Progenitor cell of endocrine pancreas (in vitro differentiated cells): ENCODE data around the genes ZSWIM5 and KNCN.

- PRO-cap, result bidirectional peak, plus-strand start at chr1:45206349, minus-strand start at chr1:45206365
Measured at GRCh38 chr1:45206234-45207251, at the start of gene ZSWIM5. TSS of gene ZSWIM5 (minus strand) at chr1:45206605.

- PRO-cap, result no peak
Measured at GRCh38 chr1:45521130-45521302, 668 bp downstream of the PRDX1 start.

DNA sequence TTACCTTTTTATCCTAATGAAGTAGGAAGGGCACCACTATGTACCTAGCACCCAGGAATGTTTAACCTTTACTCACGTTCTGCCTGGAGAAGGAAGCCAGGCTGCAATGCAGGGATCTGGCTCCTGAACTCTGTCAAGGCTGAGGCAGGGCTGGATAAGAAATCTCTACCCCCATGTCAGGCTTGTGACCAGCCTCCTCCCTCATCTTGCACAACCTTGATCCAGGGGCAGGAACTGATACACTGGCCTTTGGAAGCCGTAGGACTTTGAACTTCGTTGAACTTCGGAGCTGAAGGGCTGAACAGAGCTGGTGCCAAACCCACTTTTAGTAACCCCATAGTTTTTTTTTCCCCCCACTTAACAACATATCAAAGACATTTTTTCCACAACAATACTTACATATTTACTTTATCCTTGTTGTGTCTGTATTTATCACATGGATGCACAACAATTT, 8.0 kb upstream of the AKR1A1 start:
- PRO-cap, result no peak

DNA sequence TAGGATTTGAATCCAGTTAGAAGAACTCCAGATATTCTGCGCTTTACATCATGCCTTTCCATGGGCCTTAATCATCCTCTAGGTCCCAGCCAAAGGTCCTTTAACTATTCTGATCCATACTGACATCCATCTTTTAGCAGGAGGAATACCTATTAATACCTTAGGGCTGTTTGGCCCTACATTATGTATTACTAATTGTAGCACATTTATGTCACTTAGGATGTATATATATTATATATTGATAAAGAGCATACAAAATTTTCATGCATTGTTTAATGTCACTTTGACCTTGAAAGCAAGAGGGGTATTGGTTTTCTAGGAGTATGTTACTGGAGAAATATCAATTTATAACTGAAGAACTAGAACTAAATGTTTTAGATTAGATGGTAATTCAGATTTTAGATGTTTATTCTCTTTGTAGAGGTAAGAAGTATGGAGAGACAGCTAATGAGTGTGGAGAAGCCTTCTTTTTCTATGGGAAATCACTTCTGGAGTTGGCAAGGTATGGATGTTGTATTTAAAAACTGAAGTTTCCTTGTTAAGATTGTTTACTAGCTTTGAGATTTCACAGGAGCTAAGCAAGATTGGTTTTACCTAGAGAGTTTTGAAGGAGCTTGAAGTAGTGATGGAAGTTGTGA, 19.2 kb downstream of the CCDC17 start:
- PRO-cap, result no peak

- PRO-cap, result no peak
Measured at GRCh38 chr1:45606340-45606940, 17.4 kb downstream of the CCDC17 start.

- PRO-cap, result no peak
Measured at GRCh38 chr1:45609052-45610337, 14.4 kb downstream of the CCDC17 start.

DNA sequence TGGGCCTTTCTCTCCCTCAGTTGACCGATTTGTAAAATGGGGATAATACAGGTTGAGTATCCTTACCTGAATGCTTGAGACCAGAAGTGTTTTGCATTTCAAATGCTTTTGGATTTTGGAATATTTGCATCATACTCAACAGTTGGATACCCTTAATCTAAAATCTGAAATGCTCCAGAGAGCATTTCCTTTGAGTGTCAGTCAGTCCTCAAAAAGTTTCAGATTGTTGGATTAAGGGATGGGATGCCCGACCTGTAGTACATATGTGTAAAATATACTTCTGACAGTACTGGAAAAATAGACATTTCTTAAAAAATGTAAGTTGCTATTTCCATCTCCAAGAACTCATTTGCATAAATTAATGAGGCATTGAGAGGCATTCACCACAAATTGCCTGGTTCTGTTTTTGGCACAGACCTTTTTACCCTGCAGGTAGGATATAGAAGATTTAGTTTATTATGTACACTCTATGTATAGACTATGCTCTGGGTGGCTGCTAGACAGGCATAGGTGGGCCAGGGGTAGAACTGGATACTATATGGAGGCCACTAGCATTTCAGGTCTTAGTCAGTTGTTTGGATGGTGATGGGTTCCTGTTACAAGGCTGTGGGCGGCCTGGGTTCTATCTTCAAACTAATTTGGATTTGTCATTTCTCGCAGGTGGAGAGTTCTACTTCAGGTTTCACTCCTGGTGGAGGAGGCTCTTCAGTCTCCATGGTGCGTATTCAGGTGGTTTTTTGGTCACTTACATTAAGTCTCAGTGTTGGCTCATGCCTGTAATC, 8.0 kb downstream of the CCDC17 start:
- PRO-cap, result no peak

DNA sequence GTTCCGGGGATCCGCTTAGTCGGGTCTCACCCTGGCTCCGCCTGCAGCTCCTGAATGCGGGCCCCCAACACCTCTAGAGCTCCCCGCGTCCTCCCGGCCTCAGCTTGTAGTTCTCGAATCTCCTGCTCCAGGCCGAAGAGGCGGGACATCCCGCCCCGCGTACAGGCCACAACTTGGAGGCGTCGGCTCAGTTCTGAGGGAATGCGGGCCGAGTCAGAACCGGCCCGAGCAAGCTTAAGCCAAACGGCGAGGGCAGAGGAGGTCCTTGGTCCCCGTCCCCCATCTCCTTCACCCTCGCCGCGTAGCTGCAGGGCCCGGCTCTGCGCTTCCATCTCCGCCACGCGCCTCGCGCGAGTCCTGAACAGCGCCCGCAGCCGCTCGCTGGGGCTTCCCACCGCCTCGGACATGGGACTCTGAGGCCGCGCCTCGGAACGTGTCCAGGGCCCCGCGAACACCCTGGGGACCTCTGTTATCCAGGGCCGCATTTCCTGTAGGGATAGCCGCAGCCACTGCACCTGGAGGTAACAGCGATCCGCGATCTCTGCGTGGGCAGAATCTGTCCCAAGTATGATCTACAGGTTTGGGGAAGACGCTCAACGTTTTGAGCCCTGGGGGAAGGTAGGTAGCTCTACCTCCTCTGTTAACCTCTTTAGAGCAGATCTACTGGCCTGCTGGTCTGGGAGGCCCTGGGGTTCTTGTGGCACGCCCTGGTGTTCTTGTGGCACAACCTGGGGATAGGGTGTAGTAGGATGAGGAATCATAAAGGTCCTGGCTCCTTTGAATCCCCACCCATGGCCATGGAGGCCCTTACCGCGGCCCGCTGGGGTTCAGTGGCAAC, 710 bp downstream of the CCDC17 start:
- PRO-cap, result no peak

DNA sequence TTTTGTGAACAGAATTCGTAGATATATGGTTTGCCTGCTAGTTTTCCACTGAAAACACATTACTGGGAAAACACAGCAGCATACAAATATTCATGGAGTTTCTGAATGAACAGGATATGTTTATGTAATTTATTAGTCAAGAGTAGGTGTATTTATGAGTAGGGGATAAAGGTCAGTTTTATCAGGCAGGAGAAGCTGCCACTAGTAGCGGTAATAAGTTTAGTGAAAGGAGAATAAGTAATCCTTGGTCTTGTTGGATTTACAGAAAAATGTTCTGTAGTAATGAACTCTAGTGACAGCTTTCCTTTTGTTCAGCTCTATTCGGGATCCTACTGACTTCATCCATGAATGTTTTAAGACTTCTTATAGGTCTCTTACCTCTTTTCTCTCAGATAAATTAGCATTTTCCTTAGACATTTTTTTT, 1.2 kb downstream of the MAST2 start:
- PRO-cap, result no peak

- PRO-cap, result no peak
Measured at GRCh38 chr1:46027868-46028607, 104.4 kb downstream of the PIK3R3 start.

DNA sequence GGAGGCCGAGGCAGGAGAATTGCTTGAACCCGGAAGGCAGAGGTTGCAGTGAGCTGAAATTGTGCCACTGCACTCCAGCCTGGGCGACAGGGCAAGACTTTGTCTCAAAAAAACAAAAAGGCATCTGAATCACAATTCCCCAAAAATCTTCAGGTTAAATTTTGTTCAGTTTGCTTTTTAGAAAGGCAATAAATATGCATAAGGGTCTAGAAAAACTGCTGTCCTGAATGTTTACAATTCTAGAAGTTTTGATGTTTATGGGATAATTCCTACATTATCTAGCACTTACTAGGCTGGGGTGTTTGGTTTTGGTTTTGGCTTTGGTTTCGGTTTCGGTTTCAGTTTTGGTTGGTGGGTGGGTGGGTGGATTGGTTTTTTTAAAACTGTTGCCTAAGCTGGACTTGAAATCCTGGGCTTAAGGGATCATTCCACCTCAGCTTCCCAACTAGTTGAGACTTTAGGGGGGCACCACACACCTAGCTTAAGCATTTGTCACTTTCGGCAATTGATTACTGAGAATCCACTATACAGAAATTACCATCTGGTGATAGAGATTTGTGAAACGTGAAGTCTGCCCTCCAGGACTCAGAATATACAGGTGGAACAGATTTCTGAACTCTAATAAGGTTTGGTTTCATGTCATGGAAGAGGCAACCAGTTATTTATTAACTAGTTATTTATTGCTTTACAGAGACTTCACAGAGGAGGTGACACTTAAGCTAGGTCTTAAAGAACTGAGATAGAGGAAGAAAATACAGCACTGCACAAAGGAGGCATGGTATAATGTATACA, 69.8 kb downstream of the PIK3R3 start:
- PRO-cap, result no peak

DNA sequence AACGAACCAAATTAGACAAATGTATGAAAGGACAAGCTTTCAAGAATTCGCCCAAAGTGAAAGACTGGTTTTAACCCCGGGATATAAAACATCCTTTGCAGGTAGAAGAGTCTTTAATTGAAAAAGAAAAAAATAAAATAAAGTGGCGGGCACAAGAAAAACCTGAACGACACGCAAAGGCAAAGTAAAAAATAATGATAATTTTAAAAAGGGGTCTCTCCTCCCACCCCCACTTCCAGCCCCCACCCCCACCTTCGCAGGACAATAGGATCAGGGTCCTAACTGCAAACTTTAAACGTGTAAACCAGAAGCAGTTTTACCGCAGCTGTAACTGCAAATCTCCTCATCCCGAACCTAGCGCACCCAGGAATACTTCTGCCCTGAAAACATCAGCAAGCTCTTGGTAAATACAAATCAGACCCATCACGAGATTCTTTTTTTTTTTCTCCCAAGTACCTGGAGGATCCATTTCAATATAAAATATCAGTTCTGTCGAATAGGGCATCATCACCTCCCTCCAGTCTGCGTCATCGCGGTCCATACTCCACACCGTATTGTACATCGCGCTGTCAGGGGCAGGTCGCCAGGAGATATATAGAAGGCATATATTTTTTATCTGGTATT, 926 bp downstream of the PIK3R3 start:
- PRO-cap, result bidirectional peak, plus-strand start at position 520 of the sequence, minus-strand start at position 377 of the sequence

DNA sequence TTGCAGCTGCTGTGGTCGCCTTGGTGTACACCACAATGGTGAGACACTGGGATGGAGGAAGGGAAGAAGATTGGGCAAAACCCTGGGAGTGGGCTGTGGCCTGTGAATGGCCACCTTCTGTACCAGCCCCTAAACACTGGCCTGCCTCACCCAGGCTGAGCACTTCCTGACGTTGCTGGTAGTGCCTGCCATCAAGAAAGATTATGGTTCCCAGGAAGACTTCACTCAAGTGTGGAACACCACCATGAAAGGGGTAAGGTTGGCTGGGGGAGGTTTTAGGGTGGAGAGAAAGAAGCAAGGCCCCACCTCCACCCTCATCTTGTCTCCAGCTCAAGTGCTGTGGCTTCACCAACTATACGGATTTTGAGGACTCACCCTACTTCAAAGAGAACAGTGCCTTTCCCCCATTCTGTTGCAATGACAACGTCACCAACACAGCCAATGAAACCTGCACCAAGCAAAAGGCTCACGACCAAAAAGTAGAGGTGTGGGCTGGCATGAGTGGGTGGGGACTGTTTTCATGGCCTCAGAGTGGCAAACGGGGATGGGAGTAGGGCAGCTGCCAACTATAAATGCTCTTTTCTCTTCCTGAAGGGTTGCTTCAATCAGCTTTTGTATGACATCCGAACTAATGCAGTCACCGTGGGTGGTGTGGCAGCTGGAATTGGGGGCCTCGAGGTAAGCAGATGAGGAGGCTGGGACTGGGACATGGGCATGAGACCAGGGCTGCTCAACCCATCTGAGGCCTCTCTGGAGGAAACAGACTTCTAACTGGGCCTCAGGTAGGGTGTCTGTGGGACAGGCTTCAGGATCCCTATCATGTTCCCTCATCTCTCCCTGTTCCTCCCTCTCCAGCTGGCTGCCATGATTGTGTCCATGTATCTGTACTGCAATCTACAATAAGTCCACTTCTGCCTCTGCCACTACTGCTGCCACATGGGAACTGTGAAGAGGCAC, 8.6 kb upstream of the P3R3URF start:
- PRO-cap, result no peak

DNA sequence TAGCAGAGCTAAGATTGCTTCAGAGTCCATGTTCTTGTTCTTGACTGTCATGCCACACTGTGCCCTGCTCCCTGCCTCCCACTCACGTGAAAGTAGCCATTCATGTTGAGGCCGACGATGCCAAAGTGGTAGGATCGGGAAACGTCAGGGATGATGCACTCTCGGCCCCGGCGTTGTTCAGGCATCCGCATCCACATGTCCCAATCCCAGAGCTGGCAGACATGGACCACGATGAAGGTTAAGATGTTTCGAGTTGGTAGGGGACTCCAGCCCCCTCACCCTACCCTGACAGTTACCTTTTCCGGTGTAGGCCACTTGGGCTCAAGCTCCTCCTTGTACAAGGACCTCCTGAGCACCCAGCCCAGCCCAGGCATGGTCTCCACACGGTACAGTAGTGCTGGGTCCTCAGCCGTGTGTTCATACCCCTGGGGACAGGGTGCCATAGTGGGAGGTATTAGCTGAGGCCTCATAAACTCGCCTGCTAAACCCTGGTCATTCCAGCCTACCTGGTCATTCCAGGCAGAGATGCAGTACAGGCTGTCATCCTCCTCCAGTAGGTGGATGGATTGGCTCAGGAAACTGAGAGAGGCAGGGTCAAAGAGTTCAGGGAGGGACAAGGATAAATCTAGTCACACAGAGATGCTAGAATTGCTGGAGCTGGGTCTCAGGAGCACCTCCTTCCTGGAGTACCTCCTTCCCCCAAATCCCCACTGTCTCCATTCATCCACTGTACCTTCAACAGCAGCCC, 6.0 kb downstream of the POMGNT1 start:
- PRO-cap, result no peak

- PRO-cap, result no peak
Measured at GRCh38 chr1:46204088-46204965, 1.2 kb downstream of the LURAP1 start.

- PRO-cap, result bidirectional peak, plus-strand start at chr1:46247763, minus-strand start at chr1:46247309
Measured at GRCh38 chr1:46246407-46247558, 780 bp upstream of the RAD54L start.

GRCh38 chr1:46301204-46301832, 2.1 kb downstream of the LRRC41 start:
- PRO-cap, result no peak

DNA sequence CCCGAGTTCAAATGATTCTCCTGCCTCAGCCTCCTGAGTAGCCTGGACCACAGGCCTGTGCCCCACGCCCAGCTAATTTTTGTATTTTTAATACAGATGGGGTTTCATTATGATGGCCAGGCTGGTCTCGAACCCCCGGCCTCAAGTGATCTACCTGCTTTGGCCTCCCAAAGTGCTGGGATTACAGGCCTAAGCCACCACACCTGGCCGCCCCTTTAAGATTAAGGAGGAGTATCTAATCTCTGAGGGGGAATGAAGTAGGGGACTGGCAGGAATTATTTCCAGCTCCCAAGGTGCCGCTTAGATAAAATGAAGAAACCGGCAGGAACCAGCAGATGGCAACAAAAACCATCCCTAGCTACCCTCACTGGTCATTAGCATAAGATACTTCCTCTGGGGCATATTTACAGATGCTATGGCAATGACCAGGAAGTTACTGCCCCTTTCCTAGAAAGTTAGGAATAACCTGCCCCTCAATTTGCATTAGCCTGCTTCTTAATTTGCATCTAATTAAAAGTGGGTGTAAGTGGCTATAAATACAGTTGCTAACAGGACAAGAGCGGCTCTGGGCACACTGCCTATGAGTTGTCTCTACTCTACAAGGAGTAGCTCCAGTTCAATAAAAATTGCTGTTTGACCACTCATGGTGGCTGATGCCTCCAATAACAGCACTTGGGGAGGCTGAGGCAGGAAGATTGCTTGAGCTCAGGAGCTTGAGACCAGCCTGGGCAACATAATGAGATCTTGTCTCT, 7.1 kb upstream of the NSUN4 start:
- PRO-cap, result no peak

GRCh38 chr1:46442361-46443316, 47.0 kb upstream of the DMBX1 start:
- PRO-cap, result no peak

GRCh38 chr1:46551408-46551829, at the start of gene KNCN:
TSS of gene KNCN (minus strand) at chr1:46551647.
- PRO-cap, result no peak